ENCODE results near the genes SPRY2, SLITRK1 and SOX21.

DNA sequence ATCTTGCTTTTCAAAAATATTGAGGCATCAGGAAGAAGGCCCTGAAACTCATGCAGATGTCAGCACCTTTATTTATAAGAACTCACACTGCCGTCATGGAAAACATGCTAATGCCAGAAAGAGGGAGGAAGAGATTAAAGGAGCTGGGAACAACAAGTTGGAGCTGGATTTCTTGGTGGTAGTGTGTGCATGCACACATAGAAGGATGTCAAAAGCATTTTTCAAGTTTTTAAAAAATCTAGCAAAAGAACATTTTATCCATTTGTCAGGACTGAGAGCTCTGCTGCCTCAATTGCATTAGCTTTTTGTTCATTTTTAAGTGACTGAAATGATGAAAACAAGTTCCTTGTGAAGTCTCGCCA is 342.5 kb downstream of the SPRY2 start:
- PRO-cap: no peak
- RAMPAGE, long total RNA, 5 experiments: no peak in any of the 5 experiments
- RRBS: no CpG with 5 or more reads among the region's 2 CpGs

- PRO-cap: no peak
- RAMPAGE, long total RNA, 5 experiments: no peak in any of the 5 experiments
- RRBS: no CpG with 5 or more reads among the region's 2 CpGs
These were observed 304.1 kb downstream of the SPRY2 start for GRCh38 chr13:80036839-80037121.

DNA sequence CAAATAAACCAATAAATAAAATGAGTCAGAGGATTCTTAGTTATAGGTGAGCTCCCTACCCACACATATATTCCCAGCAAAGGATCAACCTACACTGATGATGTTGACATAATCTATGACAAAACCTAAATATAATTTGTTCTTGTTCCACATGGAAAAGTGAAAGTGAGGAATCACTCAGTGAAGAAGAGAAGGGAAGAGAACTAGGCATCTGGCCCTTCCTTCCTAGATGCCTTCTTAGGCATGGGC is 27.0 kb downstream of the SPRY2 start:
- PRO-cap: no peak
- RAMPAGE, long total RNA, 5 experiments: no peak in any of the 5 experiments

DNA sequence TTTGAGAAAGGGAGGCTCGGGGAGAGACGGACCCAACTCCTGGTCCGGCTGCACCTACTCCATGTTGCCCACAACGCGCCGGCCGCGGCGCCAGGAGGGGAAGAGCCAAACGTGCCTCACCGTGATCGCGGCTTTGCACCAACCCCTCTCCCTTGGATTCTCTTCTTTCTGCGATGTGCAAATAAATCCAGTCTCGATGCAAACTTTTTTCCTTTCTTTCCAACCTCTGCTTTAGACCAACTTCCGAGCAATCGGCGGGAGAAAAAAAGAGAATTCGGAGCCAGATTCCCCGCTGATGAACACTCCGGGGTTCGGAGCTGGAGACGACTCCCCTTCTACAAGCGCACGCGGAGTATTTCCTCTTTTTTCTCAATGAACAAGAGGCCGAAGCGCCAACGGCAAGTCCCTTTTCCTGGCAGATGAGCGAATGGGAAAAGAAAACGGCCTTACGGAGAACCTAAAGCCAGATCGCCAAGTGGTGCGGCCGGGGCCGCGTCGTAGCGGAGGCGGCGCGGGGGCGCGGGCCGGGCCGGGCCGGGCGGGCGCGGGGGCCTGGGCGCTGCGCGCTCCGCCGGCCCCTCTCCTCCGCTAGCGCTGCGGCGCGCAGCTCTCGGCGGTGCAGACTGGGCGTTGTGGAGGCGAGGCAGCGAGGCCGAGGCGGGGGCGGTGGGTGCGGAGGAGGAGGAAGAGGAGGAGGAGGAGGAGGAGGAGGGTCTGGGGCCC is at the start of gene SPRY2:
SPRY2 (minus strand) TSS at position 625 of the 723 bp plus-strand sequence.
- PRO-cap: bidirectional peak, plus-strand start at position 87 of the sequence, minus-strand start at position 70 of the sequence; bidirectional peak, plus-strand start at position 466 of the sequence, minus-strand start at position 421 of the sequence; bidirectional peak, plus-strand start outside the sequence, minus-strand start at position 625 of the sequence
- RAMPAGE, long total RNA, 5 experiments: start-site peak on the minus strand in 3 of 5 experiments, centred at positions 307 to 389 of the sequence, 12 to 46 reads per replicate
- RRBS: 2% methylated on average over 23 of the region's 69 CpGs

- PRO-cap: no peak
- RAMPAGE, long total RNA, 5 experiments: no peak in any of the 5 experiments
- RRBS: no CpG with 5 or more reads among the region's 4 CpGs
These were observed 207.0 kb upstream of the SPRY2 start for GRCh38 chr13:80547891-80548398.

DNA sequence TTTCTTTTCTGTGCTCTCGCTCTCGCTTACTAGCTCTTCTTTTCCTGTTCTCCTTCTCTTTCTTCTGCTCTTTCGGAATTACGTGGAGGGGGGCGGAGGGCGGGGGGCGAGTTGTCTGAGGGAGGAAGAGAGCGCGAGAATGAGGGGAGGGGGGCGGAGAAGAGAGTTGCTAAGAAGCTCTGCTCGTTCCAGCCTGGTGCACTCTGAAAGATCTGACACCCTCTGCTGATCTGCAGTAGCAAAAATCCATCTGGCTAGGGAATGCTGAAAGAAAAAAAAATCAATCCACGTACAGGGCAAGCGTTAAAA is at the start of gene SLITRK1:
SLITRK1 (minus strand) TSS at position 217 of the 309 bp plus-strand sequence.
- PRO-cap: no peak
- RAMPAGE, long total RNA, 5 experiments: no peak in any of the 5 experiments
- RRBS: no CpG with 5 or more reads among the region's 13 CpGs

- PRO-cap: no peak
- RAMPAGE, long total RNA, 5 experiments: no peak in any of the 5 experiments
- RRBS: no CpG with 5 or more reads among the region's 2 CpGs
These were observed 337.4 kb upstream of the SLITRK5 start for GRCh38 chr13:87333746-87334167.

DNA sequence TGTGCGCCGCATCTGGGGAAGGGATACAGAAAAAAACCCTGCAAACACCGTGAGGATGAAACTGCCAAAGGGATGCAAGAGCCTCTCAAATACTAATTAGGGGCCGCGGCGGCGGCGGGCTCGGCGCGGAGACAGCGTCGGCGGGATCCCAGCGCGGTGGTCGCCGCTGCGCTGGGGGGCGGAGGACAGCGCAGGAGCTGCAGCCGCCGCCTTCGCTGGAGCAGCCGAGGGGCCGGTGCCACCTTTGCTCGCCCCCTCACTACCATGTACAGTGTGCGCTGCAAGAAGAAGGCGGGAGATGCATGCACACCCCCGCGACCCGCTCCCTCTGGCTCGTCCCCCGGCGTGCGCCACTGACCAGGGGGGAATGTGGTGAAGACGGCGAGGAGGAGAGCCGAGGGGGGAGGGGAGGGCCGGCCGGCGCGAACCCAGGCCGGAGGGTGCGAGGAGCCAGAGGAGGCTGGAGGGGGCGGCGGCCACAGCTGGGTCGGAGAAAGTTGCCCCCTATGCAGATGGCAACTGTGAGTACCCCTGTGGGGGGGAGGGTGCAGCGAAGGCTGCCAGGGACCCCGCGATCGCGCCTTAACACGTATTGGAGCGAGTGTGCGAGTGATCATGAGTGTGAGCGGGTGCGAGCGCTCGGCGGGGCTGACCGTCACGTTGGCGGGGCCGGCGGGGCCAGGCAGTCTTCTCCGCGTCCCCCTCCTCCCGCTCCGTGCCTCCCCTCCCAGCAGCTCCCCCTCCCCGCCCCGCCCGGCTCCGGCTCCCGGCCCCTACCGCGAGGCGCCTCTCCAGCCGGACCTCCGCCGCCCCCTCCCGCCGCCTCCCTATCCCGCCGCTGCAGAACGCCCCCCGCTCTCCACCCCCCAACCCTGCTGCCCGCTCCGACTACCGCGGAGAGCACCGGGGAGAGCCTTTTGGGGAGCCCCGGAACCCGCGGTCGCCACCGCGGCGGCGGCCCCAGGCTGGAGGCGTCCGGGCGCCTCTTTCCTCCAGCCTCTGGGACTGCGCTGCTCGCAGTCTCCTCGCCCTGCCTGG is 837 bp downstream of the SLITRK5 start:
- PRO-cap: no peak
- RAMPAGE, long total RNA, 5 experiments: start-site peak on the plus strand in 1 of 5 experiments, centred at position 642 of the sequence, 10 reads per replicate
- RRBS: 10% methylated on average over 33 of the region's 106 CpGs

DNA sequence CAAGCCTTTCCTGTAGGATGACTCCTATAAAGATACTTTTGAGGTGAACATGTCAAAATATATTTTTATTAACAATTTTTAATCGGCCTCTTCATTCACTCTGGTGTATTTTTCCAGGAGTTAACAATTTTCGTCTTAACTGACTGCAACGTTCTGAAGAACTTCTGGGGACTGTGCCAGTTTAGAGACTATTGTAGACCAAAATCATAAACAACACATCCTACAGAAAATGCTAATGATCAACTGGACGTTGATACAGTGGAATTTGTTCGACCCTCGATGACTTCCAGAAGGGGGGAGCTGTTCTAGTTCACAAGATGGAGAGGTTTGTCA is 264.0 kb upstream of the GPC5 start:
- PRO-cap: no peak
- RAMPAGE, long total RNA, 5 experiments: no peak in any of the 5 experiments
- RRBS: no CpG with 5 or more reads among the region's 6 CpGs

- PRO-cap: no peak
- RAMPAGE, long total RNA, 5 experiments: no peak in any of the 5 experiments
- RRBS: 2% methylated on average over 51 of the region's 86 CpGs
These were observed 50.6 kb upstream of the GPC5 start for GRCh38 chr13:91347782-91348343.

DNA sequence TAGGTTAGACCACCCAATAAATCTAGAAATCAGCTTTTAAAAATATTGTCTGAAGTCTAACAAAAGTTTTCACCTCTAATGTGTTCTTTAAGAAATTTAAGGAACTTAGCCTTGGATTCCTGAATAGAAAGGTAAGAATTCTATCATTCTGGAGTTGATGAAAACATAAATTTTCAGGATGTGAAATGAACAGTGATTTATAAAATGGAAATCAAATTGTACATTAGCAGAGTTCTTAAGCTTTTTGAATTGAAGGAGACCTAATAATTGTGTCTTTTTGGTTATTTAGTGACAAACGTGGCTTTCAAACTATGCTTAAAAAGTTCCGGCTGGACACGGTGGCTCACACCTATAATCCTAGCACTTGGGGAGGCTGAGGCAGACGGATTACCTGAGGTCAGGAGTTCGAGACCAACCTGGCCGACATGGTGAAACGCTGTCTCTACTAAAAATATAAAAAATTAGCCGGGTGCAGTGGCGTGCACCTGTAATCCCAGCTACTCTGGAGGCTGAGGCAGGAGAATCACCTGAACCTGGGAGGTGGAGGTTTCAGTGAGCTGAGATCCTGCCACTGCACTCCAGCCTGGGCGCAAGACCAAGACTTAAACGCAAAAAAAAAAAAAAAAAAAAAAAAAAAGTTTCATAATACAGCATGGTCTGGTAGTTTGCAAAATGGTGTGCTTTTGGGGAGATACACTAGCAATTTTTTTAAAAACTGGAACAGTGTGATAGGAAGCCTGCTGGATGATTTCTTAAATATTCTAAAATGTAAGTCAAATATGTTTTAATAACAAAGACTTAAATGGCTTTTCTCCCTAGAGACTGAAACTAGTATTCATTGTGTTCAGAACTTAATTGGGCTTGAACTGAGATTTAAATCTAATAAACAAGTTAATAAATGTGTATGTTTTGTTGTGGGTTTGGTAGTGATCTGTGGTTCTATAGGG is 45.6 kb upstream of the GPC5 start:
- PRO-cap: no peak
- RAMPAGE, long total RNA, 5 experiments: no peak in any of the 5 experiments
- RRBS: no CpG with 5 or more reads among the region's 11 CpGs

GRCh38 chr13:93229330-93229734 is 2.7 kb downstream of the GPC6 start:
- PRO-cap: no peak
- RAMPAGE, long total RNA, 5 experiments: no peak in any of the 5 experiments
- RRBS: no CpG with 5 or more reads among the region's 3 CpGs

DNA sequence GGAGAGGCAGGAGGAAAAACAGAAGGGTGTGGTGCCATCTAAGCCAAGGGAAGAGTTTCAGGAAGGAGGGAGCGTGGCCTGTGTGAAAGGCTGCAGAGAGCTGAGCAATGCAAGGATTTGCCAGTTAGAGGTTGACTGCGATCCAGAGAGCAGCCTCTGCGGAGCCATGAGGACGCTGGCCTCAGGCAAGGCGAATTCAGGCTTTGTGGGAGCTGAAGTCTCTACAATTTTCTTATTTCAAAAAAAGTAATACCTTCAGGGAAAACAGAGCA is 28.9 kb downstream of the SOX21 start:
- PRO-cap: no peak
- RAMPAGE, long total RNA, 5 experiments: no peak in any of the 5 experiments
- RRBS: no CpG with 5 or more reads among the region's 5 CpGs

DNA sequence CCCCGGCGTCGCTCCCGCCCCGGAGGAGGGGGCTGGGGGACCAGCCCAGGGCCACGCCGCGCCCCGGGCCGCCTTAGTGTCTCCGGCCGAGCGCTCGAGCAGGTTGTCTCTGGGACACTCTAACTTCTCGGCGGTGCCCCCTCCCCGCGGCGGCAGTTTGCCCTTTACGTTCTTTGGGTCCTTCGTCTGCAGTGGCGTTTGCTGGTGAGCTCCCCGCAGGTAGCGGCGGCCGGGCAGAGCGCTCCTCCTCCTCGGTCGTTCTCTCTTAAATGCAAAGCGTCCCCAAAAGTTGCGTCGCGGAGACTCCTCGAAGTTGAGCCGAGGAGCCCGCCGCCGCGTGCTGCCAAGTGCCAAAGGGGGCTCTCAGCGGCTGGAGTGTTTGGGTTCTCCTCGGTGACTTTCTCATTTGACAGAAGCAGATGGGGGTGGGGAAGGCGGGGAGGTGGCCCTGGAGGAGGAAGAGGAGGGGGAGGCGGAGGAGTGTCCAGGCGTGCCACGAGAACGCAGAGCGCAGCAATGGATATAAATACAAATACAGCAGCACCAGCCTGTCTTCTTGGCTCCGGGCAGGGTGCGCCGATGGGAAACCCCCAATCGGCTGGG is at the start of gene SOX21:
SOX21 (minus strand) TSS at position 381 of the 603 bp plus-strand sequence.
- PRO-cap: bidirectional peak, plus-strand start at position 551 of the sequence, minus-strand start at position 404 of the sequence
- RAMPAGE, long total RNA, 5 experiments: start-site peak on the minus strand in 3 of 5 experiments, centred at positions 318 to 463 of the sequence, 8 to 22 reads per replicate
- RRBS: 13% methylated on average over 5 of the region's 51 CpGs

DNA sequence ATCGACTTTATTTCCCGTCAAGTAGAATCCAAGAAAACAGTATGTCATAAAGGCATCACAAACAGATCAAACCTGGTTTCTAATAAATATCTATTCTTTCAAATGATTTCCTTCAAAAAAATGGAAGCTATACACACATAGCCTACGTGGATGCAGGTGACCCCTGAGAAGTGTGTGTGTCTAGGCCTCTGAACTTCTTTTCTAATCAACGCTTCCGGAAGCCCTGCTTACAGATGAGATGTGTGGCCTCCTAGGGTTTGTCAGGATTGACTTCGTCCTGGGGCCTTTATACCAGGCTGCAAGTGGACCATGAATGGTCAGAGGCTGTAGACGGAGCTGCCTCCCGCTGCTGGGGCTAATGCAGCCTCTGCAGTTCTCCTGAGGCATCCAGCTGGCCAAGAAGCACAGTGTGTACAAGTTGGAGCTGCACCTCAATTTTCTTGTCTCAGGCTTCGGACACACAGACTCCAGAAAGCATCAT is 184.5 kb downstream of the ABCC4 start:
- PRO-cap: no peak
- RAMPAGE, long total RNA, 5 experiments: no peak in any of the 5 experiments
- RRBS: no CpG with 5 or more reads among the region's 9 CpGs

GRCh38 chr13:95227010-95227209 is 74.3 kb downstream of the ABCC4 start:
- PRO-cap: no peak
- RAMPAGE, long total RNA, 5 experiments: no peak in any of the 5 experiments
- RRBS: no CpG with 5 or more reads among the region's 1 CpG

GRCh38 chr13:95530334-95530768 is 22.2 kb upstream of the CLDN10 start:
- PRO-cap: no peak
- RAMPAGE, long total RNA, 5 experiments: no peak in any of the 5 experiments
- RRBS: no CpG with 5 or more reads among the region's 5 CpGs

DNA sequence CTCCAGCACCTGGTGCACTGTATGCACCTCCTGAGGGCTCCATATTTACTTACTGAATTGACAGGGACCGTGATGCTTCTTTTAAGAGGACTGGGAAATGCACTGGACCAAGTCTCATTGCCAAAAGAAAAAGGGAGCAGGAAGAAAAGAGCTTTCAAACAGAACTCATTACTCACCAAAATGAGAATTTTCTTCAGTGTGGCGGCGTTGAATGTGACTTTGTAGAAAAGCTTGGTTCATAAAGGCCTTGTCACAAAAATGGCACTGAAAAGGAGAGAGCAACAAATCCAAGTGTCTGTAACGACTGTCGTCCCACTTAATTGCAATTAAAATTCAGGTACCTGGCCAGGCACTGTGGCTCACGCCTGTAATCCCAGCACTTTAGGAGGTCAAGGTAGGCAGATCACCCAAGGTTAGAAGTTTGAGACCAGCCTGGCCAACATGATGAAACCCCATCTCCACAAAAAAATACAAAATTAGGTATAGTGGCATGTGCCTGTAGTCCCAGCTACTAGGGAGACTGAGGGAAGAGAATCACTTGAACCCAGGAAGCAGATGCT is 11.4 kb downstream of the DZIP1 start:
- PRO-cap: no peak
- RAMPAGE, long total RNA, 5 experiments: start-site peak on the minus strand in 2 of 5 experiments, centred at positions 188 to 279 of the sequence, 5 to 8 reads per replicate
- RRBS: no CpG with 5 or more reads among the region's 6 CpGs

- PRO-cap: no peak
- RAMPAGE, long total RNA, 5 experiments: start-site peak on the plus strand in 4 of 5 experiments, at chr13:97238026-97238753 at its widest, 5 to 15 reads per replicate
- RRBS: no CpG with 5 or more reads among the region's 15 CpGs
These were observed 16.2 kb downstream of the MBNL2 start for GRCh38 chr13:97237909-97239196.

DNA sequence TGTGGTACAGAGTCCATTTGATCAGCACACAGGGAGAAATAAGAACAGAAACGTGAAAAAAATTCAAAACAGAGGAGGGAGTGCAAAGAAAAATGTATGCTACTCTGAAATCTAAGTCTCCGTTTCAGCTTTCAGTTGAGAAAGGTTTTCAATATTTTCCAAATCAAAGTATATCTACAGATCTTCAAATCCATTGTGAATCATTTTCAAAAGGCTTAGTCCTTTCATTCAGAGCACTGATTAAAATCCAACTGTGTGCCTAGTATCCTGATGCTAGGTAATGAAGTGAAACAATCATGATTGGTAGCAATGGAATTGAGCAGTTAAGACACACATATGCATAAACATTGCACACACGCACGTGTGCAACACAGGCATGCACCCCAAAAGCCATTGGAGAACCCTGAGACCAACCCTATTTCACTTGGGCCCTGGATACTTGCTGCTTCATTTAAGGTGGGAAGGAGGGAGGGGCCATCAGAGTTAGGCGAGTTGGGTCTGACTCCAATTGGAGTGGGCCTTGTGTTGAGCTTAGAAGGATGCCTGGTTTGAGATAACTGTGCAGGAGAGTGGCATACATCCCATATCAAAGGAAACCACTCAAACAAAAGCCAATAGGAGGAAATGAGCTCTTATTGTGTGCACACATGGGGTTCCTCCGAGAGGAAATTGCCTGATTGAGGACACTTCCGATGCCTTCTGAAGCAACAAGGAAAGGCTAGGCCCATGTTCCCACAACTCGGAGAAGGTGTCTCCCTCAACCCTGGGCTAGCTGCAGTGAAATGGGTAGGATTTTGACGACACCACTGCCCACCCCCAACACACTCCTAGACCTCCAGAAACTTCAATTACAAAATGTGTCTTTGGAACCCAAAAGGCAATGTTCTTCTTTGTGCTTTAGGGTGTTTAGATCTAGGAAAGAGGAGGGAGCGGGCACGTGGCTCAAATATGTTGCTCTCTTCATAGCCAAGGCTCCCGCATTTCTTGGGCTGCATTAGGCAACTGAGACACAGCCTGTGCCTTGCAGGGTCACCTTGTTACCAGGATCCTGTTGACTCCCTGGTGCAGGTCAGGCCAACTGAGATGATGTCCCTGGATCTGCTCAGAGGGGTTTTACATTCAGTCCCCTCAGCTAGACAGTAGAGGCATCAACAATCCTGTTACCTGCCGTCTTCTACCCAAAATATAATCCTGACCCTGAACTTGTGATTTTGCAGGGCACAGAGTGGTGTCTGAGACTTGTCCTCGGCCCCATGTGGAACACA is 19.6 kb downstream of the MBNL2 start:
- PRO-cap: no peak
- RAMPAGE, long total RNA, 5 experiments: no peak in any of the 5 experiments
- RRBS: no CpG with 5 or more reads among the region's 14 CpGs